Amniotic epithelial cell (primary cell): ENCODE measurements around a stretch of chr4.

GRCh38 chr4:76198460-76199169, 15.0 kb downstream of the SCARB2 start:
- RRBS: no CpG with 5 or more reads among the region's 3 CpGs

- RRBS: no CpG with 5 or more reads among the region's 7 CpGs
Observed at GRCh38 chr4:76305093-76305608, 1.4 kb upstream of the STBD1 start.

DNA sequence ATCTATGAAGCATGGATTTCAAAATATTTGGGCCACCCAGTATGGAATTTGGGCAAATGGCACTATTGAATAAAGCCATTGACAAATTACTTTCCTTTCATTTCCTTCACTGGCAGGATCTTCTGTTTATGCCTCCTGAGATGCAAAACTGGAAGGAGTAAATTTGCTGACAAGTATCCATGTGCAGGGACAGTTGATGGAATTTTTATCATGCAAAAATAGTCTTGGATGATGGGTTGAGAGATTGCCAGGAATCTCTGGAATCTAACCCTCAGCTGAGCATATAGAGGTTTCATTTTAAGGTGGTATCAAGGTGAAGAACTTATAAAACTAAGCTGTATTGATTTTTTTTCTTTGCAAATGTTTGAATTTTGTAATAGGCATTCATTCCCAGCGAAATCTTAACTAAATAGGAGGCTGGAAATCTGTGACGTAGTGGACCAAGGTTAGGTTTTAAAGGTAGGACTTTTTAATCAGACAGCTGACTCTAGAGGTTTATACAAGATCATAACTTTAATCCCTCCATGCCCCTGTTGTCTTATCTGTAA, 101.1 kb downstream of the SHROOM3 start:
- RRBS: no CpG with 5 or more reads among the region's 2 CpGs

DNA sequence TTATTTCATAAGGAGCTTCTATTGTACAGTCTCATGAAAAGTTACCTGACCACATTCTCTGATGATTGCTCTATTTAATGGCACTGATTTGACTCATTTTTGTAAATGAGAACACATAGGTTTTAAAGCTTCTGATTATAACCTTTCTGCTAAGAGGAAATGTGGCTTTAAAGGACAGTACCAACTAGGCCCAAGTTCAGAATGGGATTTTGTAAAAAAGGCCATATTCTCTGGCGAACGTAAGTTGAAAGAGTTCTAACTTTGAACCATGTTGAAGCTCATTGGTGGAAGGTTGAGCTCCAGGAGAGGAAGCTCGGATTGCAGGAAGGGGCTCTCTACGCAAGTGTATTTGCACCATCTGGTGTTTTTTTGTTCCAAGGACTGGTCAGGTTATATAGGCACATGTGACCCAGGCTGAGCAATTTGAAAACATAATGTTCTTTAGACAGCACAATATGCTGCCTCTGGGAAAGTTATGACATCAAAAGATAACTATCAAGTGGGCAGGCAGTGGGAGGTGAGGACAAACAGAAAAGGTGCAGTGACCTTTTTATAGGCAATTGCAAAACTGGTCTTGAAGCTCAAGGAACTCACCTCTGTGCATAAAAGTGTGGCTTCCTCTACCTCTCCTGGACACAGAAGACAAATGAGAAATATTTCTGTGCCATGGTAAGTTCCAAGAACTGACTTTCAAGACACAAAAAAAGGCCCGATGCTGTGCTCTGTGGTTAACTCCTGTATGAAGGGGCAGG, 128.3 kb downstream of the SHROOM3 start:
- RRBS: no CpG with 5 or more reads among the region's 5 CpGs

GRCh38 chr4:76579452-76579792, 144.4 kb downstream of the SHROOM3 start:
- RRBS: no CpG with 5 or more reads among the region's 2 CpGs

DNA sequence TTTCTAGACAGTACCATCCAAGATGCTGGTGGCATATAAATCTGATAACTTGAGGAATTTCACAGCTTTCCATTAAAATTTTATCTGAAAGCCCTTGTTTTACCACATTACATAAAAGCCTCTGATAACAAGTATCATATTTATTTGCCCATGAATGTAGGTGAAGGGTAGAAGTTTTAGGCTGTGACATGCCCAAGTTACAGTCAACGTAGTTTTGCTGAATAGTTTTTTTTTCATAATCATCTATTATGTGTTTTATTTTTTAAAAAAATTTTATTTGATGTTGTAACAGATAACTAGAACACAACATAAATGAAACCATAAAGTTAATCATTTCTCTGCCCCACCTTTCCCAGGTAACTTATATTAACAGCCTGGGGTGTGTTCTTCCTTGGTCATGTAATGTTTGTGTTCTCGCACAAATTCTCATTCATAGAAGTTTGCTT, 215.0 kb downstream of the SOWAHB start:
- RRBS: no CpG with 5 or more reads among the region's 2 CpGs

DNA sequence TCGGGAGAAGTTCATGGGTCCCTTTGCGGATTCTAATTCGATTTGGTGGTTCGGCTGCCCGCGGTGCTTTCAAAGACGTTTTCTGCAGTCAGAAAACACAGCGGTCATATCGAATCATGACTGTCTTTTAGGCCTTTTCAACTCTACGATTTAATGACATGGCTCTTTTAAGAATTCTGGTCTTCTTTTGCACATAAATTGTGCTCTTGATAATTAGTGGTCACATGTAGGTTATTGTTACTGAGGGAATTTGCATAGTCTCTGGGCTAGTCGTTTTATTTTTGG, 1.6 kb downstream of the SEPTIN11 start:
- RRBS: no CpG with 5 or more reads among the region's 11 CpGs

GRCh38 chr4:76989052-76989752, 39.6 kb downstream of the SEPTIN11 start:
- RRBS: no CpG with 5 or more reads among the region's 10 CpGs

GRCh38 chr4:77034367-77035212, 41.2 kb downstream of the CCNI start:
- RRBS: no CpG with 5 or more reads among the region's 12 CpGs

- RRBS: no CpG with 5 or more reads among the region's 1 CpG
Observed at GRCh38 chr4:77058228-77058687, 17.5 kb downstream of the CCNI start.

- RRBS: no CpG with 5 or more reads among the region's 4 CpGs
Observed at GRCh38 chr4:77074329-77074648, 1.5 kb downstream of the CCNI start.

DNA sequence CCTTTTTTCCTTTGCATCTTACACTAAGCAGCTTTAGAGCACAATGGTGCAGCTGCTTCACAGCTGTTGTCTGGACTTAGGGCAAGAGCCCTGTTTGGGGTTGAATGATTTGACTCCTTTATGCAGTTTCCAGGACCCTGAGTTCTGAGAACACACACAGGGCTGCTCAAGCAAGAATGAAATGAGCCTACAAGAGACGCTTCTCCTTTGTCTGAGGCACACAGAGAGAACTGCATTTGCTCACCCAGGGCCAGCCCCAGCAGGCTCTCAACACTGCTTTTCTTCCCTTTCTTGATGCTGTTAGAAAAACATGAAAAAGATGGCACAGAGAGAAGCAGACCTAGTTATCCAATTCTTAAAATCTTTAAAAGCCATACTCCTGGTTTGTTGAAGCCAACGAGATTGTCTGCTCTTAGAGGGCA, 20.3 kb downstream of the CCNG2 start:
- RRBS: no CpG with 5 or more reads among the region's 2 CpGs

GRCh38 chr4:77193306-77194073, 36.5 kb downstream of the CCNG2 start:
- RRBS: no CpG with 5 or more reads among the region's 18 CpGs

DNA sequence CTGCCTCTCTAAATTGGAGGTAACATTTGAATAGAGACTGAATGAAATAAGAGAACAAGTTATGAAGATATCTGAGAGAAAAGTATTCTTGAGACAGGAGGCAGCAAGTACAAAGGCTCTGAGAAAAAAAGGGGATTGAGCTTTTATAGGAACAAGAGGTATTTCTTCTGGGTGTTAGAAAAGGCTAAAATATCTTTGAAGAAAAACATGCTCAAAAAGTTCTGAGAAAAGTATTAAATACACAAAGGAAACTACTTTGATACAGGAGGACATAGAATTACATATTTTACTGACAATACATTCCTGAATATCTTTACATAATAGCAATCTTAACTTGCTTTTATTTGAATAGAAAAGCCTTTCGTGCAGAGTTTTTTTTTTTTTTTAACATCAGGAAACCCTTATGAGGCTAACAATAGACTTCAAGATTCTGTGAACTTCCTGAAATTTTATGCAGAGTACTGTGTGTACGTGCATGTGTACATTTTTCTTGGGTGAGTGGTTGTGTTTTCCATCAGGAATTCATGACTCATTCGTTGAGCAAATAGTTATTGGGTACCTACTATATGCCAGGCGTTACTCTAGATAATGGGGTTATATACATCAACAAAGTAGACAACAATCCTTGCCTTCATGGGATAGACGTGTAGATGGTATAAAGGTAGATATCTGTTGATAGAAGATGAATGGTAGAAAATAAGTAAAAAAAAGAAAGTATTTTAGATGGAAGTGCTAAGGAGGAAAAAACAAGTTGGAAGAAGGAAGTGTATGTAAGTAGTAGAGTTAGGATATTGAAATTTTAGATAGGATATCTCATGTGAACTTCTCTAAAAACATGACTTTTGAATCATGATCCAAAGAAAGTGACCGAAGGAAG, 59.0 kb downstream of the MRPL1 start:
- RRBS: no CpG with 5 or more reads among the region's 6 CpGs

GRCh38 chr4:78056064-78057116, 733 bp upstream of the FRAS1 start:
- RRBS: 3% methylated on average over 5 of the region's 48 CpGs

GRCh38 chr4:78656923-78657260, 105.3 kb downstream of the ANXA3 start:
- RRBS: no CpG with 5 or more reads among the region's 7 CpGs

DNA sequence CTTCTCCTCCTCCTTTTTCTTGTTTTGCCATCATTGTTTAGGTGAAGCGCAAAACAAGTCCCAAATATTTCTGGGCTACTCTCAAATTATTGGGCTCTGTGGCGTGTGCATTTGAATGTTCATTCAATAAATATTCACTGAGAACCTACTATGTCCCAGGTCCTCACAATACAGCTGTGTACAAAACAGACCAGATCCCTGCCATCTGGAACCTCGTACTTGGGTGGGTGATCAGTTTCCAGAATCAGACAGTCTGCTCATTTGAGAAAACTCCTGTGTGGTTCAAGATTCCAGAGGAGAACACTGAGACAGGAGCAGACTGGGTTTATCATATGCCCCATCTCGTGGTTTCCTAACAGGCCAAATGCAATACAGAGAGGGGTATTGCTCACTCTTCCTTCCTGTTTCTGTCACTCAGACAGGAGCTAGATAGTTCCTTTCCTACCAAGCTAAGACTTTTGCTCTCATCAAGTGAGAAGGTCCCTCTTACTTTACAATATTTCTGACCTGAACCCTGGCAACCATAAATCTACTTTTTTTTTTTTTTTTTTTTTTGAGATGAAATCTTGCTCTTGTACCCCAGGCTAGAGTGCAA, 106.4 kb downstream of the ANXA3 start:
- RRBS: no CpG with 5 or more reads among the region's 4 CpGs

GRCh38 chr4:78805752-78806775, 29.9 kb downstream of the BMP2K start:
- RRBS: no CpG with 5 or more reads among the region's 11 CpGs

DNA sequence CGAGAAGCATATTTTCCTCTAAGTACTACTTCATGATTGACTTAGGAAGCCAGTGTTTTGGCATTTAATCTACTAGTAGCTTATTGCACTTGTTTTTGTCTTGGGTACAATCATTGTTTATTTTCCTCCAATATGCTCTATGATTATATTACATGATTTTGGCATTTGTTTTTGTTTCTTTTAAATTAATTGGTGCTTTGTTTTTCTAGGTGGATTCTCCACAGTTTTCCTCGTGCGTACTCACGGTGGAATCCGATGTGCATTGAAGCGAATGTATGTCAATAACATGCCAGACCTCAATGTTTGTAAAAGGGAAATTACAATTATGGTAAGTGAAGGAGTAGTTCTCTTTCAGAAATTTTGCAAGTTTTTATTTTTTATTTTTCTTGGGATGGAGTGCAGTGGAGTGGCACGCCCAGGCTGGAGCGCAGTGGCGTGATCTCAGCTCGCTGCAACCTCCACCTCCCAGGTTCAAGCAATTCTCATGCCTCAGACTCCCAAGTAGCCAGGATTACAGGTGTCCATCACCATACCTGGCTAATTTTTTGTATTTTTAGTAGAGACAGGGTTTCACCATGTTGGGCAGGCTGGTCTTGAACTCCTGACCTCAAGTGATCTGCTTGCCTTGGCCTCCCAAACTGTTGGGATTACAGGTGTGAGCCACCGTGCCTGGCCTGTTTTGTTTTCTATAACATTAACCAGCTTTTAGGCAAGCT, 49.8 kb downstream of the BMP2K start:
- RRBS: no CpG with 5 or more reads among the region's 11 CpGs

DNA sequence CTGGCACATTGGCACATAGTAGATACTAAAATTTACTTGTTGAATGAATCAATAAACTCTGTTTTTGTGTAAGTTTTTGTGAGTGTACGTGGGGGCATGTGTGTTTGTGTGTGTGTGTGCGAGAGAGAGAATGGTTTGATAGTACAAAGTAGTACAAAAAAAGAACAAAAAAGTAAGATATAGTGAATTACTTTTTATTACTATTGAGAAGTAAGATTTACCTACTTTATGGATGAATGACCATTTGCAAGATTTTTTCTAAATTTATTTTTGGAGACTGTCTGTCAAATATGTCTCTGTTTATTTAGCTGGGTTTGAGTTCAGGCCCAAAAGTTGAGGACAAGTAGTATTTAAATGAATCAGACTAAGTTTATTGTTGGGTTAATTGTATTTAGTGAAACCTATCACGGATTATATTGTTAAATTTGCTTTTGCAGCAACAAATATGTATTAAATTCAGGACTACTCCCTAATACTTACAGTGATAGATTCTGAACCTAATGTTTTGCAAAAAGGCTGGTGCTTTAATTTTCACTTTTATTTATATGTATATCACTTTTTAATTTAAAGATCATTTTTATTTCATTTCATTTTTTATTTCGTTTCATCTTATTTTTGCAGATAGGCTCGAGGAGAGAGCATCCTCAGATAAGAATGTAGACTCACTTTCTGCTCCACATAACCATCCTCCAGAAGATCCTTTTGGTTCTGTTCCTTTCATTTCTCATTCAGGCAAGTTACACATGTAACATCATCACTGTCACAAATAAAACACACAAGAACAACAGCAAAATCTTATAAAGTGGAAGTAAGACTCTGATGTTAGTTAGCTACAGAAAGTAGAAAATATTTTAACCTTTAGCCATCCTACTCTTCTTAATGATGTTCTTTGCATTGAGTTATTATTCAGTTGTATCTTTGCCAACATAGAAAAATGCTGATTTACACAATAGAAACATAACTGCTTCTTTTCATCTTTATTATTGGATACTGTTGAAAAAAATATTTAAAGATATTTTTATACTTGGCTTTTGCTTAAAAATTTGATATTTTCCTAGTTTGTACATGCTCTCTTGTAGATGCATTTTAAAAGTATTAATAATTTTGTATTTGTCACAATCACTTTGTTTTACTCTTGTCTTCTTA, 52.3 kb downstream of the PAQR3 start:
- RRBS: no CpG with 5 or more reads among the region's 5 CpGs